Natural killer cell (primary cell): ENCODE results near the genes GPR151, JAKMIP2 and SCGB3A2.

GRCh38 chr5:143583429-143583862 lies 180.0 kb upstream of the NR3C1 start:
- PRO-cap: no peak

DNA sequence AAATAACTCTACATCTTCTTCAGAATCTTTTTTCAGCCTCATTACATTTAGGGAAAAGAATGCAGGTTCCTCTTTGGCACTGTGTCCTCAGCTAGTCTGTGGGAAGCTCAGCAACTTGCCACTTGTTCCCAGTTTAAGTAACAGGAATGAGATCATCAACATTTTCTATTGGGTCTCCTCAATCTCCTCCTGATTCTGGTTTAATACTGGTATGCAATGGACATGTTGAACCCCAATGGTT lies 78.3 kb upstream of the HMHB1 start:
- PRO-cap: no peak

DNA sequence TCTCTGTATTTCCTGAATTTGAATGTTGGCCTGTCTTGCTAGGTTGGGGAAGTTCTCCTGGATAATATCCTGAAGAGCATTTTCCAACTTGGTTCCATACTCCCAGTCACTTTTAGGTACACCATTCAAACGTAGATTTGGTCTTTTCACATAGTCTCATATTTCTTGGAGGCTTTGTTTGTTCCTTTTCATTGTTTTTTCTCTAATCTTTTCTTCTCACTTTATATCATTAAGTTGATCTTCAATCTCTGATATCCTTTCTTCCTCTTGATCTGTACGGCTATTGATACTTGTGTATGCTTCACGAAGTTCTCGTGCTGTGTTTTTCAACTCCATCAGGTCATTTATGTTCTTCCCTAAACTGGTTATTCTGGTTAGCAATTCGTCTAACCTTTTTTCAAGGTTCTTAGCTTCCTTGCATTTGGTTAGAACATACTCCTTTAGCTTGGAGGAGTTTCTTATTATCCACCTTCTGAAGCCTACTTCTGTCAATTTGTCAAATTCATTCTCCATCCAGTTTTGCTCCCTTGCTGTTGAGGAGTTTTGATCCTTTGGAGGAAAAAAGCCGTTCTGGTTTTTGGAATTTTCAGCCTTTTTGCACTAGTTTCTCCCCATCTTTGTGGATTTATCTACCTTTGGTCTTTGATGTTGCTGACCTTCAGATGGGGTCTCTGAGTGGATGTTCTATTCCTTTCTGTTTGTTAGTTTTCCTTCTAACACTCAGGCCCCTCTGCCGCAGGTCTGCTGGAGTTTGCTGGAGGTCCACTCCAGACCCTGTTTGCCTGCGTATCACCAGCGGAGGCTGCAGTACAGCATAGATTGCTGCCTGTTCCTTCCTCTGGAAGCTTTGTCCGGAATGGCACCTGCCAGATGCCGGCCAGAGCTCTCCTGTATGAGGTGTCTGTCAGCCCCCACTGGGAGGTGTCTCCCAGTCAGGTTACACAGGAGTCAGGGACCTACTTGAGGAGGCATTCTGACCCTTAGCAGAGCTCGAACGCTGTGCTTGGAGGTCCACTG lies 188.8 kb downstream of the PRELID2 start:
- PRO-cap: no peak

- PRO-cap: no peak
Observed at GRCh38 chr5:145973658-145974610, 37.6 kb downstream of the SH3RF2 start.

- PRO-cap: no peak
Observed at GRCh38 chr5:146007949-146008468, 71.6 kb downstream of the SH3RF2 start.

- PRO-cap: no peak
Observed at GRCh38 chr5:146515912-146516449, at the start of gene GPR151. Gene GPR151 (minus strand): TSS chr5:146516190.

GRCh38 chr5:147406889-147407878 lies 102.7 kb downstream of the DPYSL3 start:
- PRO-cap: no peak

DNA sequence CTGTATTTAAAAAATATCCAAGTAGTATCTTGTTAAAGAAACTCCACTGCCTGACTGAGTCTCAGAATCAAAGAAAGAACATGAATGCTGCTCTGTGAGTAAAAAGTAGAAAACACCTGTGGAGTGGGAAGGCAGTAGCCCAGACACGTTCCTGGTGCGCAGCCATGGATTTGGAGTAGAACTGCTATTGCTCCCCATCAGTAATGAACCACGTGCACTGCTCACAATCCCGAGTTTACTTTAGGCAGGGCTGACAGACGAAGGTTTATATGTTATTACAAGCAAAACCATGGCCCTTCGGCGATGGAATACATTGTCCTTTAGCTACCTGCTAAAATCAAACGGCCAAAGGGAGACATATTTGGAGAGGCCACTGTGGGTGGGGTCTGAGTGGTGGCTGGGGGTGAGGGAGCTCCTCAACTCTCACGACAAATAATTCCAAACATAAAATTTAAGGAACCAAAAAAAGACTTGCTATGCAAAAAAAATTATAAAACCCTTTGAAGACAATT lies 55.3 kb downstream of the DPYSL3 start:
- PRO-cap: no peak

DNA sequence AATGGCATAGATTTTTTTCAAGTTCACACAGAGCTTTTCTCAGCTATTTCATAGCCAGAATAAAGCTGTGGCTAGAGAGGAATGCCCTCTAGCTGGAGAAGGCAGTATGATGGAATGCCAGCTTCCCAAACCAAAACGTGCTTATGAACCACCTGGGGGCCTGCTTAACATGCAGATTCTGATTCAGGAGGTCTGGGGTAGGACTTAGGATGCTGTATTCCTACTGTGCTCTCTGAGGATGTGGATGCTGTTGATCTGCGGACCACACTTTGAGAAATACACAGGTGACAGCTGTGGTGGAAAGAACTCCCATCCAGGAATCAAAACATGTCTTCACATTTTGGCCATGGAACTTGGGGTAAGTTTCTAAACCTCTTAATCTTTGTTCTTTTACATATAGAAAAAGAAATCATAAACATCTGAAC lies 49.9 kb upstream of the DPYSL3 start:
- PRO-cap: no peak

- PRO-cap: bidirectional peak, plus-strand start at chr5:147782635, minus-strand start at chr5:147782564; bidirectional peak, plus-strand start at chr5:147782934, minus-strand start at chr5:147782717
Observed at GRCh38 chr5:147782217-147783095, at the start of gene JAKMIP2. Gene JAKMIP2 (minus strand): TSS chr5:147782728.

DNA sequence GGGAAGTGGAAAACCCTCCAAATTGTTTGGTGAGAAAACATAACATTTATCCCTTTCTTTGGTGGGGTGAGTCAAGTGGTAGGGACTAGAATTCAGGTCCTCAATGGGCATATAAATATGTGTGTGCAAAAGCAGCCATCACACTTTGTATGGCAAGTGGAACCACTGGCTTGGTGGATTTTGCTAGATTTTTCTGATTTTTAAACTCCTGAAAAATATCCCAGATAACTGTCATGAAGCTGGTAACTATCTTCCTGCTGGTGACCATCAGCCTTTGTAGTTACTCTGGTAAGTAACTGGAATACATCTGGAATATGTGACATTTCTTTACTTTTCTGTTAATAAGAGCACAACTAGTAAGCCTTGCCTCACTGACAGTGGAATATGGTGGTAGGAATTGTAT lies at the start of gene SCGB3A2:
Gene SCGB3A2, plus strand, starts transcription at position 141 of the 403 bp plus-strand sequence.
- PRO-cap: no peak

DNA sequence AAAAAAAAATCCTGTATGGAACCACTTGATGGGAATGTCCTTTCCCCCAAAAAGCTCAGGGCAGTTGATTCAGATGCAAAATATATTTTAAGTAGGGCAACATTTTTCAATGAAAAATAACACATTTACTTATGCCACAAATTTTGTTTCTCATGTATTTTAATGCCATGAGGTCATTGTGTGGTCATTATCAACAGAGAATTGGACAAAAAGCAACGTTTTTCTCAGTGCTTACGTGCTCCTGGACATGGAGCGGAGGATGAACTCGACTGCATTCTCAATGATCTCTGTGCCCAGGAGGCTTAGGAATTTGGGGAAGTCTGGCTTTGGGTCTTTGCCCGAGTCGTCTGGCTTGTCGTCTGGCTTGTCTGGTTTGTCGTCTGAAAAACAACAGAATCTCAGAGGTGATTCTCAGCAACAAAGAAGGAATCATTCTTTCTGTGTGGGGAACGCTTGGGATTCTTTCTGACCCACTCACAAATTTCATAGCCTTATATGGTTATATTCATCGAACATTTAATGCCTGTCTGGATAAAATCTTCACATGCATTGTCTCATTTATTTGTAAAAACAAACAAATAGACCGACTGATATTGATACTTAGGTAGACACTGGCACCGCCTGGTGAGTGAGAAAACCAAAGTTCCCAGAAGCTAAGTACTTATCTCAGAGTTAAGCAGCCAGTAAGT lies 4.8 kb downstream of the C5orf46 start:
- PRO-cap: no peak

GRCh38 chr5:148089344-148089663 lies 25.5 kb downstream of the SPINK5 start:
- PRO-cap: no peak

- PRO-cap: no peak
Observed at GRCh38 chr5:148101247-148101502, 37.4 kb downstream of the SPINK5 start.

DNA sequence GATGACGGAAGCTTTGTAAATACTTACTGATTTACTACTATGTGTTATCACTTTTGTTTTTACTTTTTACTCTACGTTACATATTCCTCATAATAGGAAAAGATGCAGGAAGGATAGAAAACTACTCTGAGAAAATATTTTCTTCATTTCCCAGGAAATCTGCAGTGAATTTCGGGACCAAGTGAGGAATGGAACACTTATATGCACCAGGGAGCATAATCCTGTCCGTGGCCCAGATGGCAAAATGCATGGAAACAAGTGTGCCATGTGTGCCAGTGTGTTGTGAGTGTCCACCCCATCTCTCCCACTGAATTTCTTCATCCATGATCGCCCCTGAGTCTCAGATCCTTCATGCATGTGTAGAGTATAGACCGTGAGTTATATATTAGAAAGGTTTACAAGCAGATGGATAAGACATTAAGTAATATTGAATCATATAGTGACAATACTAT lies 43.1 kb downstream of the SPINK5 start:
- PRO-cap: no peak

GRCh38 chr5:148147399-148147764 lies 21.0 kb upstream of the SPINK14 start:
- PRO-cap: no peak

DNA sequence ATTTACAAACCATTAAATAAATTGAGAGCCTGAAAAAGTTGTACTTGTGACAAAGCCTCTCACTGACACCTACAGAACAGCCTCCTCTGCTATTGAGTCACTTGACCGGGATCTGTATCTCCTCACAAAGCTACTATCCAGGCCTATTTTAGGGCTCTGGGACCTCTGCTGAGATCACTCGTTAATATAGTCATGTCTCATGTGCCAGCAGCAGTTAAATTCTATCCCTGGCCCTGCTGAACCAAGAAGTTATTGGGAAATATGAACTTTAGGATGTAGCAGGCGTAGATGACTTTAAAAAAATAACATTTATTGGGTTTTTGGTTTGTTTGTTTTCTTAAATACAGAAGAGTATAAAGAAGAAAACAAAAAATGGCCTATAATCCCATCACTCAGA lies 31.1 kb downstream of the FBXO38 start:
- PRO-cap: no peak

DNA sequence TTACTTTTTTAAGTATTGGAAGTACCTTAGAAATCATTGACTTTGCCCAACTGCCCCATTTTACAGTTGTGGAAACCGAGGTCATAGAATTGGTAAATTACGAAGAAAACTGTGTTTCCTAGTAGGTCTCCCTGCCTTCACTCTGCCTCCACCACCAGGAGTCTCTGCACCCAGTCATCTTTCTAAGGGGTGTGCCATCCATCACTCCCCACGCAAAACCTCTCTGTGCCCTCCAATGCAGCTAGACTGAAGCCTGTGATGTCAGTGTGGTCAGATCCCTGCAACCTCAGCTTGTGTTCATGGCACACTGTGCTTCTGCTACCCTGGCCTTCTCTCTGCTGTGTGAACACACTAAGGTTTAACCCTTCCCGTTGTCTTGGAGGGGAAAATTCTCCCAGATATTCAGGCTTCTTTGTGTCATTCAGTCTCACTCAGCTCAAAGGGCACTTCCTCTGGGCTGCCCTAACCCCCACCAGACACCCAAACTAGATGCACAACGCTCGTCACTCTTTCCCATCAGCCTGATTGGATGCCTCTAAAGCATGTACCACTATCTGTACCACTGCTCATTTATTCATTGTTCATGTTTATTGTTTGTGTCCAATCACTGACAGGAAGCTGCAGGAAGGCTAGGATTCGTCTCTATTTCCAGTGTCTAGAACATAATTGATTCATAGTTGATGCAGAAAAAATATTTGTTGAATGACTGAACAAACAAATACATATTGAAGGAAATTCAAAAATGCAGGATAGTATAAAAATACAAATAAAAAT lies 18.4 kb downstream of the ADRB2 start:
- PRO-cap: bidirectional peak, plus-strand start at position 305 of the sequence, minus-strand start at position 166 of the sequence; unidirectional peak, minus-strand start at position 454 of the sequence

DNA sequence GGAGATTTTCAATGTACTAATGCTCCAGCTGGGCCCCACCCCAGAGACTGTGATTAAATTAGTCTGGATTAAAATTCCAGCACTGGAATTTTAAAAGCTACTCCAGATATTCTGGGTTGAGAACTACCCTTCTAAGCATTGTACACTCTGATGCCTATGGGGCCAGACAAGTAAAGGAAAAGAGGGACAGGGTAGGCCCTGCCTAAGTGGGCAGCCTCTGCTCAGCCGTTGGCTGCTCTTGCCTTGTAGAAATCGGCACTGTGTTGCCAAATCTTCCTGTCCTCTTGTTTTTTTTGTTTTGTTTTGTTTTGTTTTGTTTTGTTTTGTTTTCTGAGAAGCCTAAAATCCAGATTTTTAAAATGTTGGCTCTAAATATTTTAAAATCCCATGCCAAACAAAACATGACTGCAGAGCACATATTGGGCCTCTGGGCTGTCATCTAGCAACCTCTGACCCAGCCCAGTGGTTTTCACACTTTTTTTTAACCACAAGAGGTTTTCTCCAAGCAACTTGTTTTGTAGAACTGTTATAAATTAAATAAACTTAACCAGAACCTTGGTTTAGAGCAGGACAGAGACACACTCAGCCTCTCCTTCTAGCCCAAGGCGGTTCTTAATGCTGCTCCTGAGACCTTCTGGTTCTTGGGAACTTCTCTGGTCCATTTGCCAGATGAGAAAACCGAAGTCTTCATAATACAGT lies 29.1 kb downstream of the ADRB2 start:
- PRO-cap: unidirectional peak, plus-strand start at position 558 of the sequence

- PRO-cap: no peak
Observed at GRCh38 chr5:149062244-149062962, 459 bp downstream of the SH3TC2 start.